HL-60 (cell line): ENCODE measurements around a stretch of chr3.

- RRBS: no CpG with 5 or more reads among the region's 10 CpGs
These were observed 1.9 kb downstream of the DAG1 start for GRCh38 chr3:49471719-49472582.

DNA sequence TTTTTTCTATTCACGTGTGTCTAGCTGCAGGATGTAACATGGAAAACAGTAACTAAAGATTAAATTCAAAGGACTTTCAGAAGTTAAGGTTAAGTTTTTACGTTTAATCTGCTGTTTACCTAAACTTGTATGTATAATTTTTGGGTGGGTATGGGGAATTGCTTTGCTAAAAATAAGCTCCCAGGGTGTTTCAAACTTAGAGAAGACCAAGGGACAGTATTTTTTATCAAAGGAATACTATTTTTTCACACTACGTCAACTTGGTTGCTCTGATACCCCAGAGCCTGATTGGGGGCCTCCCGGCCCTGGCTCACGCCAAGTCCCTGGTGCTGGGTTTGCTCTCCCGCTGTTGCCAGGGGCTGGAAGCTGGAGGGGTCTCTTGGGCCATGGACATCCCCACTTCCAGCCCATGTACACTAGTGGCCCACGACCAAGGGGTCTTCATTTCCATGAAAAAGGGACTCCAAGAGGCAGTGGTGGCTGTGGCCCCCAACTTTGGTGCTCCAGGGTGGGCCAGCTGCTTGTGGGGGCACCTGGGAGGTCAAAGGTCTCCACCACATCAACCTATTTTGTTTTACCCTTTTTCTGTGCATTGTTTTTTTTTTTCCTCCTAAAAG, 20.6 kb upstream of the BSN start:
- RRBS: no CpG with 5 or more reads among the region's 7 CpGs

- RRBS: no CpG with 5 or more reads among the region's 4 CpGs
These were observed 12.1 kb downstream of the RBM5 start for GRCh38 chr3:50100760-50101329.

DNA sequence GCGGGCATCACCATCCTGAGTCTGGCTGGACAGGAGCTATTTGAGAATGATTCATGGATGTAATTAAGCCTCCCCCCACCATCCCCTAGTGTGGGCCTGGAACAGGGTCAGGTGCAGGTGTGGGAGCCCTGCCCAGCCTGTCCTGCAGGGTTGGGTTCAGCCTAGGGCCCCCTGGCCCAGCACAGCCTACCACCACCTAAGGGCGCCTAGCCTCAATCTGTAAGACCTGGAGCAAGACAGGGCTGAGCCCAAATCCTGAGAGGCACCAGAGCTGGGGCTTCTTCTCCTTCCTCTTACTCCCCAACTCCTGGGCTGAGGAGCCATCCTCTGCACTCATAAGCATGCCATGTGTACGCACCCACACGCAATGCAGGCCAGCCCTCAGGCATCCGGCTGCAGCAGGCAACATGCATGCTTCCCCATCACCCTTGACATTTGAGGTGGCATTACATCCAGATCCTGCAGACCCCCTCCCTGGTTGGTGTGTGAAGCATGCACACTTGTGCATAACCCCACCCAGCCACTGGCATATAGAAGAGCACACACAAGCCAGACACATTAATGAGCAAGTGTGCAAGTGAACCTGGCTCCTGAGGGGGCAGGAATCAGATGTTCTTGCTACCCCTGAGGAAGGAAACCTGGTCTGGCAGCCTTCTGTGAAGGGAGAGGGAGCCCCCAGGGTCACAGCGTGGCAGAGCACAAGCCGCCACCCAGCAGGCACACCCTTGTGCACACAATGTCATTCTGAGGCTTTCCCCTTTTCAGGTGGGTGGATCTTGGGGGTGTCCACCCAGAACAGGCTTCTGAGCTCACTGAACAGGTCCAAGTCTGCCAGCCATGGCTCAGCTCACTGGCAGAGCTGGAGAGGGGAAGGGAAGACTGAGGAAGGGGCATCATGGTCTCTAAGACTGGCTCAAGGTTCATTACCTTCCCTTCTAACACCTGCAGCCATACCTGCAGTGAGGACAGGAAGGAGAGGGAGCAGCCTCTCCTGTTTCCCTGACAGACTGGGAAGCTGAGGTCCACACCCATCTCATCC, 31.9 kb upstream of the SEMA3F start:
- RRBS: no CpG with 5 or more reads among the region's 7 CpGs

GRCh38 chr3:50153890-50154243, 1.3 kb upstream of the SEMA3F start:
- RRBS: no CpG with 5 or more reads among the region's 3 CpGs

DNA sequence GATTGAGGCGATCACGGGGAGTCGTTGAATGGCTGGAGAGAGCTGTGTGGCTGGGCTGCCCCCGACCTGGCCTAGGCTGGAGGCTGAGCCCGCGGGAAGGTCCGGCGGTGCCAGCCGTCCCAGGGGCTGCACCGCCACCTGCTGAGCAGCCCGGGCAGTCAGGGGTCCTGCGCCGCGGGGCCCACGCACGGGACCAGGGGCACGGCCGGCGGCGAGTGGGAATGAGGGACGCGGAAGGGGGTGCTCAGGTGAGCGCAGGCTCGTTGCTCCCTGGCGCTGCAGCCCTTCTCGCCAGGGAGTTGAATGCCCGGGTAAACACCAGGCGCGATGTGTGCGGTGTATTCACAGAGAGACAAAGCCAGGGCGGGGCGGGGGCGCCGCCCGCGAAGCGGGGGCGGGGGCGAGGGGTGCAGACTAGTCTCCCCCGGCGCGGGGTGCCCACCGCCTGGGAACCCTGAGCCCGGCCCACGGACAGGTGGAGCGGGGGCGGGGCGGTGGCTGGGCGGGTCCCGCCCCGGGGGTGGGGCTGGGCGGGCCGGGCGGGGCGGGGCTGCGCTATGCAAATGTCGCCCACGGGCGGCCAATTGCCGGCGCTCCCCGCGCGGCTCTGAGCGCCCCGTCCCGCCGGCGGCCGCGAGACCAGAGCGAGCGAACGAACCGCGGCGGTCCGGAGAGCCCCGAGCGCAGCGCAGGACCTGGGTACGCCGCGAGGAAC, 518 bp upstream of the SEMA3F start:
- RRBS: 2% methylated on average over 65 of the region's 84 CpGs

- RRBS: no CpG with 5 or more reads among the region's 16 CpGs
These were observed 15.6 kb downstream of the SEMA3F start for GRCh38 chr3:50170549-50171243.

- RRBS: no CpG with 5 or more reads among the region's 3 CpGs
These were observed 6.1 kb downstream of the SLC38A3 start for GRCh38 chr3:50211195-50211546.

- RRBS: no CpG with 5 or more reads among the region's 15 CpGs
These were observed 10.0 kb upstream of the GNAI2 start for GRCh38 chr3:50226014-50226365.

GRCh38 chr3:50245783-50246511, 9.9 kb downstream of the GNAI2 start:
- RRBS: 13% methylated on average over 2 of the region's 25 CpGs

- RRBS: no CpG with 5 or more reads among the region's 11 CpGs
These were observed 10.6 kb downstream of the GNAI2 start for GRCh38 chr3:50246512-50247094.

- RRBS: no CpG with 5 or more reads among the region's 9 CpGs
These were observed 15.4 kb downstream of the GNAI2 start for GRCh38 chr3:50251398-50251786.

GRCh38 chr3:50264248-50265456, 4.3 kb upstream of the SEMA3B start:
- RRBS: no CpG with 5 or more reads among the region's 15 CpGs

- RRBS: no CpG with 5 or more reads among the region's 10 CpGs
These were observed 2.4 kb downstream of the SEMA3B start for GRCh38 chr3:50271228-50271872.

GRCh38 chr3:50274077-50274657, 4.7 kb upstream of the LSMEM2 start:
- RRBS: no CpG with 5 or more reads among the region's 13 CpGs

- RRBS: no CpG with 5 or more reads among the region's 3 CpGs
These were observed 1.0 kb downstream of the HYAL3 start for GRCh38 chr3:50298191-50298583.

- RRBS: no CpG with 5 or more reads among the region's 11 CpGs
These were observed 12.9 kb downstream of the HEMK1 start for GRCh38 chr3:50581954-50582926.

- RRBS: no CpG with 5 or more reads among the region's 2 CpGs
These were observed 15.1 kb downstream of the HEMK1 start for GRCh38 chr3:50584358-50584786.

DNA sequence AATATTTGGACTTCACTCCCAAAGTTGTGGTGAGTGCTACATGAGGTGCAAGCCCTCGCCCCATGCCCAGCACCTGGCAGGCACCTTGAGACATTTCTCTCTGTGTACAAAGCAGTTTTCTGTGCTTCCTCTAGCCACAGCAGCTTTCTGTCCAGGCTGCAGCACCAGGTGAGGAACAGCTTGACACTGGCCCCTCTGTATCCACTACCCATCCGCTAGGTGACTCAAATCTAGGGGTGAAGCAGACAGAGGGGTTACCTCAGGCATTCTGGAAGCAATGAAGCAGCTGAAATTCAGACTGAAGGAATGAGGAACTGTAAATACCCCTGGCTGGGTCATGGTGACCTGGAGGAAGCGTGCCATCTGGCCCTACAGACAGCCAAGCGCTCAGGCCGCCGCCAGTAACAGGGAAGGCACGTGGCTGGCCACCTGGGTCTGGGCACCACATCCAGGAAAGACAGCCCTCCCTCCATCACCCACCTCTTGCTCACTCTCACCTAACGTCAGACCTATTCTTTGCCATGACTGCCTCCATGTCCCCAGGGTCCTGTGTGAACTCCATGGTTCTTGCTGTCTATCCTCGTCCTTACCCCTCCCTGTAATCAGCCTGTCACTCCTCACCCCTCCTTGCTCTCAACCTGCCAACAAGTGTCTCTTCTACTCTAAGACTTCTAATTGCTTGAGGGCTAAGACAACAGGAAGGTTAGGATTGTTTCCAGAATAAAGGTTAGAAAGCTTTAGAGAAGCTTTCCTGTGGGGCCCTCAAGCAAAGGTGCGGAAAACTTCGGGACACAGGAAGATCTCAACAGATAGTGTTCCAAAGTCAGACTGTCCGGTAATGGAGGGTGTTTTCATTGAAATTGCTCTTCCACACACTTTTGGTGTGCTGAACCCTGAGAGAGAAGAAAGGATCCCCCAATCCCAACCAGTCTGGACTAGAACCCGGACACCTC, 6.4 kb downstream of the CISH start:
- RRBS: 98% methylated on average over 2 of the region's 13 CpGs